Placental pericyte (primary cell): ENCODE measurements around a stretch of chr7.

- CAGE, long polyA plus RNA = no peak
These were observed 158.7 kb upstream of the CDCA7L start for GRCh38 chr7:22104434-22104820.

DNA sequence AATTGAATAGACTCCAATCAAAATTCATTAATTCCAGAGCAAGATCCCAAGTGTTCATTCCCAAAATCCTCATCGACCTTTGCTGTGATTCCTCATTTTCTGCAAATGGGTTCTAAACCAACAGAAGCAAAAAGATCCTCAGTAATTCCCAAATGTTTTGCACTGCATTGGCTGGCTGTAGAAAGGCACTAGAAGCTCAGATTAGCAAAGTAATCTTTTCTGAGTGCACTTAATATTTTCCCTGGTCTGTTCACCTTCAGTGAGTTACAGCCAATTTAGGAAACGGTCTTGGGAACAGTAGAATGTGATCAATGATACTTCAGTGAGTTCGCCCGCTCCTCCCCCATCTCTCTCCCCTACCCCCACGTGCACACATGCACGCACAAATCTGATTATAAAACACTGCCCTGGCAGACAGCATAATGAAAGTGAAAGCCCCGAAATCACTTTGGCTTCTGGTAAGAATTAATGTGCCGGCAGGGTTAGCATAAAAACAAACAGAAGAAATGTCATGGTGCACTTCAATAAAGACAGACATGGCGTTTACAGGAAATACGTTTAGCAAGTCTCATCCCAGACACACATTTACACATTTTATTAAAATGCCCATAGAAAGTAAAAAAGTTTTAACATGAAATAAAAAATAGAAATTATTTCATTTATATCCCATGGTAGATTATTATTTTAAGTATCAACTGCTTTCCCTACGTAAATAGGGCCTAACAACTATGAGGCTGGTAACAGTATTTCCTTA lies 201.4 kb upstream of the CDCA7L start:
- CAGE, long polyA plus RNA = no peak

- CAGE, long polyA plus RNA = no peak
These were observed 69.1 kb downstream of the RAPGEF5 start for GRCh38 chr7:22287921-22288220.

GRCh38 chr7:22433116-22433385 lies 66.9 kb downstream of the STEAP1B start:
- CAGE, long polyA plus RNA = no peak

DNA sequence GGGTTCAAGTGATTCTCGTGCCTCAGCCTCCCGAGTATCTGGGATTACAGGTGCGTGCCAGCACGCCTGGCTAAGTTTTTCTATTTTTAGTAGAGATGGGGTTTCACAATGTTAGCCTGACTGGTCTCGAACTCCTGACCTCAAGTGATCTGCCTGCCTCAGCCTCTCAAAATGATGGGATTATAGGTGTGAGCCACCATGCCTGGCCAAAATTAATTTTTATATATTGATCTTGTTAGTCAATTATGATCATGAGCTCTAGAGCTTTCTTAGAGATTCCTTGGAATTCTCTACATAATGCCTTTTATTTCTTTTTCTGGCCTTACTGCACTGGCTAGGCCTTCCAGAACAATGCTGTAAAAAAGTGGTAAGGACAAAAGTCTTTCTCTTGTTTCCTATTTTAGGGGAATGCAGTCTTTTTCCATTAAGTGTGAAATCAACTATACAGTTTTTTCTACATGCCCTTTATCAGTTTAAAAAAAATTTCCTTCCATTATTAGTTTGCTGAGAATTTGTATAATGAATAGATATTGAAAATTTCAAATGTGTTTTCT lies 13.1 kb upstream of the STEAP1B start:
- CAGE, long polyA plus RNA = no peak

DNA sequence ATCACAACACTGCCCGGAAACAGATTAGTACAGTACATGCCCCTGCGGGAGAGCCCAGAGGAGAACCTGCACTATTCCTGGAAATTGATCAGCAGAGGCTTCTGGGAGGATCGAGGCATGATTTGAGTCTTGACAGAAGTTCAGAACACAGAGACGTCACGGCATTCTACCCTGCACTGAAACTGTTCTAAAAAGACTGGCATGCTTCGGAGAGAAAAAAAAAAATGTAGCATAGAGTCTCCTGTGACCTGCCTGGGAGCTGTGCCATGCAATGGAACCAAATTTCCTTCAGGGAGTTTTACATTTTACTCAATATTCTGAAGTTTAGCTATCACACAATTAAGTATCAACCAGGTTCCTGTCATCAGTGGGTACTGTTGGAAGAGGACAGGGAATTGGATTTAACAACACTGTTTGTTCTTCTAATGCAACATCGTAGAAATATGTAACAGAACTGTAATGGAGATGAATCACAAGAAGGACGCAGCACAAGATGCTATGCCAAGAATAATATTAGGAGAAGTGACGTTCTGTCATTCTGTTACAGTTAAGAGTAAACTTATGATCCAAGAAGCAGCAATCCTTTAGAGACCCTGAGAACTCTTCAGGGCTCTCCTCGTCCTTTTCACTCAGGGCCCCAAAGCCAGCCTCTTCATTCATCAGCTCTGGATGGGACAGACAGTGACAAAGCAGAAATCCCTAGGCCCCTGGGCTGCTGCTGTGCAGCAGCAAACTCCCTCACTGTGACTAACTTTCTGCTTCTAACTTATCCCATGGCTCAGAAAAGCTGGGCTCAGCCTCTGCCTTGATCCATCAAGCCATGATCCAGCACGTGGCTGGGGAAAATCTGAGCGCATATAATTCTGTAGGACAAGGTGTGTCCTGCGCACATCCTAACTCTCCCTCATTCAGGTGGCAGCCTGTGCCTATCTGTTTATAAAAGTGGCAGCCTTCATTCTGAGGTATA lies 8.9 kb upstream of the IL6 start:
- CAGE, long polyA plus RNA = no peak

DNA sequence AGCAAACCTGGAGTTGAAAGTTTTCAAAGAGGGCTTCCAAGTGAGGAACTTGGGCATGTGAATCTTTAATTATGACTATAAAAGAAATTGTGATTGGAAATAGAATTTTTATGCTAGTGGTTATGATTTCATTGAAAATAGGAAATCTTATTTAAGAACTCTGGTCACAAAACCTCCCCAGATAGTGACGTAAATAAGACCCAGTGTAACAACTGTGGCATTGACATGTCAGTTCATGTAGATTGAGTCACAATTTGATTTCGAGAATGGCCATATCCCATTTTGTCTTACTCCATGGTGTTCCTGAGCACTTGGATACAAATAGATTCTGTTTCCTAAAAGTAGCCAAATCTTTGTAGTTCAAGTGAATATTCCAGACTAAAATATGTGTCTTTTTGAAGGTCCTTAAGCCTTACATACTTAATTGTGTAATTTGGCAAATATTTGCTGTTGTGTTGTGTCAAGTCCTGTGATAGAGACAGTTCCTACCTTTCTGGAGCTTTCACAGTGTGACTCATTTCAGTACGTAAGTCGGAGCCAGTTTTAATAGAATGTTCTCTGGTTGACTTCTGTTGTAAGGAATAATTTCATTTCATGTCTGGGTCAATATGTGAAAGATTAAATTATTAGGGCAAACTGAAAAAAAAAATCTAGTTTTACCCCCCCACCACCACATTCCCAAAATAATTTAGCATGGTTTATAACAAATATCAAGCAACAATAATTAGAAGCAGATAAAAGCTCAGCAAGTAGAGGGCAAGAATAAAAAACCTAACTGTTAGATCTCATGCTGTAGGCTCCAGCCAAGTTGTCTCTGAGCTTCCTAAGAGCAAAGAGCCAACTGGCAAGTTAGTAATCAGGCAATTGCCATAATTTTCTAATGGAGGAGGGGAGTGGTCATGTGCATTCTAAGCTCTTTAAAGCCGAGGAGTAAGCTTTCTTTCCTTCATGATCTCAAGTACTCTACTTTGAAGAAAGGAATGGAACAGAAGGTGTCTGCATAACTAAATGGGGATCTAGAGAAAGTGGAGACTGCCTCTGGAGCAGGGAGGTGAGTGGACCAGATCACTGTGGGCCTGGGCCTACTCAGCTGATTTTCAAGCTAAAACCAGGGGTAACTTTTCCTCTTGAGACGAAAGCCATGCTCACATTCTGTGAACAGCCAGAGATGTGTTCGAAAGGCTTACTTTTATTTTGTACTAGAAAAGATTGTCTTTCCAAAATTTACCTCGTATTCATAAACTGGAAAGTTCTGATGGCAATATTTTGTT lies 37.4 kb upstream of the TOMM7 start:
- CAGE, long polyA plus RNA = no peak

DNA sequence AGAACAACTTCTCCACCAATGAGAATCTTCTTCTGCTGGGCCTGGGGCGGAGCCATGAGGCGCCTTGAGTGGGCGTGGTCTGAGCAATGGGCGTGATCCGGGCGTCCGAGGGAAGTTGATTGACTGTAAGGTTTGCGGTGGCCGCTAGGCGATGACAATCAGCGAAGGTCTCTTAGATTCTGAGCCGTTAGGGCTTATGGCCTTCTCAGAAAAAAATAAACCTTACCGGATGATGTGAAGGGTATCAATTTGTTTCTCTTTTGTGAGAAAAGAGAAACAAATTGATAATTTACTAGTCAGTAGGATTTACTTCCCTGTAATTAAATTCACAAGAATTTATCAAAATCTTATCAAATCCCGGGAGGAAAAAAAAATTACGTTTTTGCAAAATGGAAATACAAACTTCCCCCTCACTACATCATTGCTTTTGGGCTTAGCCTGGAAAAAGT lies 314 bp upstream of the HYCC1 start:
- CAGE, long polyA plus RNA = no peak

- CAGE, long polyA plus RNA = no peak
These were observed 21.9 kb upstream of the HYCC1 start for GRCh38 chr7:23035547-23036498.

DNA sequence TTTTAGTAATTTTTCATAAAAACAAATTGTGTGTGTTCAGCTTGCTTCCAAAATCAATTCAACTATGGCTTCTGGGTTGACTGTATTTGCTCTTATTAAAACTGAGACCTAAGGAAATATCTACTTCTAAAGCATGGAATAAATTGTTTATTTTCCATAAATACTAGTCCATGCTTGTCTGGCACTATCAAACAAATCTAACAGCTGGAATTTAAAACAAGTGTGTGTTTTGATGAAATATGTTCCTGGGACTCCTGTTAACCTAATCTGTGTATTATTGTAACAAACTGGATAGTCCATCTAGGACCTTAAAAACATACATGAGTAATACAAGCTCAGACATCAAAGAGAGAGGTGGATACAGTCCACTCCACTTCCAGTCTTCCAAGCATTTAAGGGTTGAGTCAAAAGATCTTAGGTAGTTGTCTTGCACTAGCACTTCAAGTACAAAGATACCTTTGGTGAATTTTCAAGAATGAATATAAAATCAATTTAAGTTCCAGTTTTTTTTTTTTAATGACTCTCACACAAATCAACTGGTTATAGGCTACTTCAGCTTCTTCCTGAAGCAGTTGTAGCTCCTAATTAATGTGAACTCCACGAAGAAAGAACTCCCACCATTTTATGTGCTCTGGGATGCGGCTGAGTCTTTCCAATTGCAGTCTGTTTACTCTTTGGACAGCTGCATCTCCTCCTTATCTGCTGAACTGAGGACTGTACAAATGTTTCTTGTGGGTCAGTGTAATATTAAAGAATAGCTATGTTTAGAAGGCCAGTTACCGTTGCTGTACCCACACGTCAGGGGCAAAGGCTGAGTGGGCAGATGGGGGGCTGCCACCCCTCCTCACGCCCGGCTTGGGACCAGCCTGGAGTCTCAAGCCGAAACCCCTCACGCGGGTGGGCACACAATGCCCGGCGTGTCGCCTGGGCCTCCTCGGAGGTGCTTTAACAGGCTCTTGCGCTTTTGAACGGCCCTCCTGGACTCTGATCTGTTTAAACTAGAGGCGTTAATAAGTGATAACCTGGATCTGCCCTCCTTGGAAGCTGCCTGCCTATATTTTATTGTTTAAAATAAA lies 2.8 kb upstream of the IGF2BP3 start:
- CAGE, long polyA plus RNA = no peak

GRCh38 chr7:23539560-23540071 lies 7.8 kb upstream of the TRA2A start:
- CAGE, long polyA plus RNA = no peak

GRCh38 chr7:24576016-24576559 lies 2.8 kb downstream of the PALS2 start:
- CAGE, long polyA plus RNA = no peak

GRCh38 chr7:24715502-24715974 lies 41.7 kb downstream of the GSDME start:
- CAGE, long polyA plus RNA = no peak

DNA sequence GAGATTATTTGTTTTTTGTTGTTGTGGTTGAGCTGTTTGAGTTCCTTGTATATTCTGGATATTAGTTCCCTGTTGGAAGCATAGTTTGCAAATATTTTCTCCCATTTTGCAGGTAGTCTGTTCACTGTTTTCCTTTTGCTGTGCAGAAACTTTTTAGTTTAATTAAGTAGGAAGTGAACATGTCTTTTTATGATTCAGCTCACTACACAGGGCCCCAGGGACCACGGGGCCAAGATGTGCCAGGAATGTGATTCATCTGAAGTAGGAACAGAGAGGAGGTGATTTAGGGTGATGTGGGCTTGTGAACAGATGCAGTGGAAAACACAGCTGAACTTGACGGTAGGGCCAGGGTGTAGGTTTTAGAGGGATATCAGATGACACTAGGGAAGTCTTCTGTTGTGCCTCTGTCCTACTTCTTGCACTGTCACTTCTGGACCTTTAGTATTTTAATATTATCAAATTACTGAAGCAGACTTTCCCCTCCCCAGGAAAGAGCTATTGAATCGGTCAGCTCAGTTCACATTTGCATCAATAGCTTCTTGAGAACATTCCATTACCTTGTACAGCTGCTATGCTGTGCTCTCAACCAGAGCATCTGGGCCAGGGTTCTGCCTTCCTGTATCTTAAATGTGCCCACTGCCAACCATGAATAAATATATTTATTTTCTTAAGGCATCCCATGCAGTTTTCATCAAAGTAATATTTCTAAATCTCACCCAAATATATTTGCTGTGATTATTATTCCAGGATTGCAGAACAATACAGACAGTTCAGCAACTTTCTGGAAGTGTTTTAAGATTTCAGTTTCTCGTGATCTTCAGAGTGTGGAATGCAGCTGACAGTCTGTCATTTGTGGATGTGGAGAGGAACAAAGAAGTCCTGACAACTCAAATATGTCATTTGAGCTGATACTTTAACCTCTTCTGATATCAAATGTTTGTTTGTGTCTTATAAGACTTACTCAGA lies 96.8 kb downstream of the OSBPL3 start:
- CAGE, long polyA plus RNA = no peak

DNA sequence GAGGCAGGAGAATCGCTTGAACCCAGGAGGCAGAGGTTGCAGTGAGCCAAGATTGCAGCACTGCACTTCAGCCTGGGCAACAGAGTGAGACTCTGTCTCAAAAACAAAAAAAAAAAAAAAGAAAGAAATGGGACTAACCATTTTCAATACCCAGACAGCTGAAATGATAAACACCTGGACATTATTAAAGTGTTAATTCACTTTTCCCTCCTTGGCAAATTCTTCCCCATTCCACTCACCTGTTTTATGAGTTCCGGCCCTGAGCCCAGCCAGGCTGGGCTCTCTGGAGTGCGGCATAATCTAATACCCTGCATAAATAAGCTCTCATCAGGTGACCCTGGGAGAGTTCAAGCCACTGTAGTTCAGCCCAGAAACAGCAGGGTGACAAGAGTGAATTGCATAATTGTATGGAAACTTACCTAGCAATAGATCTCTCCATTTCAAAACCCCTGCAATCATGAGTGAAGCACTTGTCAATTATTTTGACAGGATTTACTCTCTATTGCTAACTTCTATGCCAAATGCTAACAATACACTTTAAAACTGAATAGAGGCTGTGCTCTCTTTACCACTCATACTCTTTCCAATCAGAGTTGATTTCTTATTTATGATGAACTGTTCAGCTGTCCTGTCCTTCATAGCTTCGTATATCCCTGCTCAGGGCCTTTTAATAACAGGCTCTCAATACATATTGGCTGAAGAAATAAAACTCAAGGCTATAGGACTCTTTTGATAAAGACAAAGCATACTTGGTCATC lies 94.7 kb downstream of the OSBPL3 start:
- CAGE, long polyA plus RNA = no peak

DNA sequence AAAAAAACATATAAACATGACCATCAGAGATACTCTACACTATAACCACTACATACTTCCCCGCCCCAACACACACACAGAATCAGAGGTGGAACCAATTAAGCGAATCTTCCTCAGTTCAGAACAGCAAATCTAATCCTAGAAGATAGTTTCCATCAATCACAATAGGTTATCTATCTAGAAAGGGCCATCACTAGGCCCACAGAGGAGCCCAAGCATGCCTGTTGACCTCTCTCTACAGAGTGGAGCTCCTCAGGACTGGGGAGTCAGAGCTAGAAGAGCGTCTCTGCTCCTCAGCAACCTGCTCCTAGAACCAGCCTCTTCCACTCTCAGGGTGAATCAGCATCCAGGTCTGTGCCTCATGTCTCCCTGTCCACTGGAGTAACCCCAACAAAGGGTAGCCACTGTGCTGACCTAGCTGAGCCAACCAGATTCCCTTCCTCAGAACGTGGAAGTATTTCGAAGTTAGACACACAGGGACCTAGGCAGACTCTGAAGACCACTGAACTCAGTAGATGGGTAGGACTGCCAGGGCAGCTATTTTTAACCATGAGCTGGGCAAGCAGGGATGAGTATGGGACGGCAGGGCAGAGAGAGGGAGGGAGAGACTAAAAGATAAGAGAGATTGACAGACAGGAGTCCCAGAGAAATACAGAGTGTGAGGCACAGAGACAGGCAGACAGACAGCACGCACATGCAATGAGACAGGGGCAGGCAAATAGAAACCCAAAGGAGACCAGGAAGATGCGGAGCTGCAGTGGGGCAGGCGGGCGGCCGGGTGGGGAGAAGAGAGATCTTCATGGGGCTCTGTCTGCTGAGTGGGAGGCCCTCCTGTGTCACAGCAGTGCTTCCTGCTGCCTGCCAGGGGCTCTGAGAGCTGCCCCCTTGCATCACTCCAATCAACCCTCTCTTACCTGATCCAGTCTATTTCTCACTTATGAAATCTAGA lies 56.7 kb downstream of the OSBPL3 start:
- CAGE, long polyA plus RNA = no peak

- CAGE, long polyA plus RNA = no peak
These were observed 12.8 kb downstream of the CYCS start for GRCh38 chr7:25112191-25112808.

GRCh38 chr7:25116964-25117534 lies 8.0 kb downstream of the CYCS start:
- CAGE, long polyA plus RNA = no peak

- CAGE, long polyA plus RNA = no peak
These were observed 7.3 kb downstream of the CYCS start for GRCh38 chr7:25117535-25118392.

DNA sequence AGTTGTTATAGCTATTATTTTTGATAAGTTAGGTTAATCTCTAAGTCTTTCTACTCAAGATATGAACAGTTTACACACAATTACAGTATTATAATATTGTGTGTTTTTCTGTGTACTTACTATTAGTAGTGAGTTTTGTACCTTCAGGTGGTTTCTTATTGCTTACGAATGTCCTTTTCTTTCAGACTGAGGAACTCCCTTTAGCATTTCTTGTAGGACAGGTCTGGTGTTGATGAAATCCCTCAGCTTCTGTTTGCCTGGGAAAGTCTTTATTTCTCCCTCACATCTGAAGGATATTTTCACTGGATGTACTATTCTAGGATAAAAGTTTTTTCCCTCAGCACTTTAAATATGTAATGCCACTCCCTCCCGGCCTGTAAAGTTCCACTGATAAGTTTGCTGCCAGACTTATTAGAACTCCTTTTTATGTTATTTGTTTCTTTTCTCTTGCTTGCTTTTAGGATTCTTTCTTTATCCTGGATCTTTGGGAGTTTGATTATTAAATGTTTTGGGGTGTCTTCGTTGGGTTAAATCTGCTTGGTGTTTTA lies 1.7 kb upstream of the CYCS start:
- CAGE, long polyA plus RNA = no peak